ENCODE measurements around the gene STXBP5.

DNA sequence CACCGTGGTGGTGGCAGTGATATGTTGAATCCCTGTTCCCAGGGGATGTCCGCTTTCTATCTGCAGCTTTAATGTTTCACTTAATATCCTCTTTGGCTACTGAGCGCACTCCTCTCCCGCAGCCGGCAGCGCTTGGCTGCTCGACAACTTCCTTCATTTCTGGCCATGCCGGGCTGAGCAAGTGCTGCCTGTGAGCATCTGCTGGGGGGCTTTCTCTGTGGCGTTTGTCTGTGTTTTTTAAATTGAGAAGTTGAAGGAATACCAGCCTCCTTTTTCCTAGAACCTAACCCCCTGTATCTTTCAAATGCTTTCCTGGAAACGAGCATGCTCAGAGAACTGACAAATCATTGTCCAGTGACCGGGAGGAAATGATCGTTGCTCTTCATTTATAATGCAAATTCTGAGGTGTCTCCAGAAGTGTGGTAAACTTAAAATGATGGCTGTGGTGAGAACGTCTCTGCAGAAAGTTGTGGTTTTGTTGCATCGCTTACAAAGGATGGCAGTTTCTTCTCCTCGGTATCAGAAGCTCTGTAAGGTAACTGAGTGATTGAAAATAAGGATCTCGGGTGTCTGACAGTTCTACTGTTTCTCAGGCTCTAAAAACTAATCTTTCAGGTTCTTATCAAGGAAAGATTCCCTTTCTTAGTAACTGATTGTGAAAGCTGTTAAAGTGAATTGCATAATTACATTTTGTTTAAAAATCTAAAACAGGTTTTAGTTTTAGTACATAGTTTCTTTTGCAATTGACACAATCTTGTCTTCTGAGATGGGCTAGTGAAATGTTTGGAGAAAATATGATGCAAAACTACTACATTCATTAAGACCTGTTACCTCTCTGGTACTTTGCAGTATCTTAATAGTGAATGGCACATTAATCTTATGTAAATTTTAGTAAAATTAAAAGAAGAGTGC, 298.2 kb downstream of the UTRN start:
- PRO-cap, result no peak
- CAGE, long polyA plus RNA, result no peak

DNA sequence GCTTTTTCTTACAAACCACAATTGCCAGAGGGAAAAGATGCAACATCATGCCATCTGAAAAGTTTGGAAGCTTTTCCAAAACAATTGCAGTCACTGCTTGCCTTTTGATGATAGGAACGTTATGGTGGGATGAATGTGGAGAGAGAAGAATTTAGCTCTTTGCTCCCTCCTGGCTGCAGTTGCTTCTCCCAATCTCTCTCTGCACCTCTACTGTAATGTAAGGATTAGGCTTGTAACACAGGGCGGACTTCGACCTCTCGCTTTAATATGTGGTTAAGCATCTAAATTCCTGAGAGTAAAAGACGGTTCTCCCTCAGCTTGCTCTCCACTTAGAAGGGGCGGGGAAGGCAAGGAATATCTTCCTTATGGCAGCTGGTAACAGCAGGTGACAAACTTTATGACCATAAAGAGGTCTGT, 376.1 kb downstream of the UTRN start:
- PRO-cap, result no peak
- CAGE, long polyA plus RNA, result no peak

GRCh38 chr6:144921398-144921830, 636.3 kb downstream of the UTRN start:
- PRO-cap, result no peak
- CAGE, long polyA plus RNA, result no peak

GRCh38 chr6:145736749-145737111, 1.4 kb upstream of the EPM2A start:
- PRO-cap, result no peak
- CAGE, long polyA plus RNA, result no peak

- PRO-cap, result no peak
- CAGE, long polyA plus RNA, result no peak
Observed at GRCh38 chr6:145815465-145815759, 817 bp upstream of the FBXO30 start.

DNA sequence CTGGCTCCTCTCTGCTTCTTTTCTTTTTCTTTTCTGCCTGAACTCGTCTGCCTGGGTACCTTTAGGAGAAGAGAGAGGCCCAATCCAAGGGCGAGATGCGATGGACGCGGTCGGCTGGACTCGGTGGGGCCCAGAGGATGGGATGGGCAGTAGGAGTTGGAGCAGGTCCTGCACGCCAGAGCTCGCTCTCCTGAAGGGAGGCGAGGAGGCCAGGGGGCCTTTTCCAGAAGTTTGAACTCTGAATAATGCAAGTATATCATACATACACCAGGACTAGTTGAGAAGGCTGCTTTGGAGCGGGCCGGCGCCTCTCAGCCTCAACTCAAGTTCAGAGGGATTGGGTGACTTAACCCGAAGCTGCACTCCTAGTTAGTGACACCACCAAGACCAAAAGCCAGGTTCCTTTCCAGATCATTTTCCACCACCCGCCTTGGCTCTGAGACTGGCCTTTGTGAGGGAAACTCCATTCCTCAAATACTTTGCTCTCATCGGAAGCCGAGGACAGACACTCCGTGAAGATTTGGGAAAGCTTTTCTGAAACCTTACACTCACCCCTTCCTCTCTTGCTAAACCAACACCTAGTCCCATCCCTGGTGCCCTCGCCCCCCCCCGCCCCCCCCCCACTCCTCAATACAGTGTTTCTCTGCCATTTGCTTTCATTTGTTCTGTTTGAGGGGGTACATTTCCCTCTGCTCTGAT, 684 bp downstream of the RAB32 start:
- PRO-cap, result no peak
- CAGE, long polyA plus RNA, result no peak

- PRO-cap, result no peak
- CAGE, long polyA plus RNA, result no peak
Observed at GRCh38 chr6:146545643-146545988, 2.0 kb downstream of the RAB32 start.

DNA sequence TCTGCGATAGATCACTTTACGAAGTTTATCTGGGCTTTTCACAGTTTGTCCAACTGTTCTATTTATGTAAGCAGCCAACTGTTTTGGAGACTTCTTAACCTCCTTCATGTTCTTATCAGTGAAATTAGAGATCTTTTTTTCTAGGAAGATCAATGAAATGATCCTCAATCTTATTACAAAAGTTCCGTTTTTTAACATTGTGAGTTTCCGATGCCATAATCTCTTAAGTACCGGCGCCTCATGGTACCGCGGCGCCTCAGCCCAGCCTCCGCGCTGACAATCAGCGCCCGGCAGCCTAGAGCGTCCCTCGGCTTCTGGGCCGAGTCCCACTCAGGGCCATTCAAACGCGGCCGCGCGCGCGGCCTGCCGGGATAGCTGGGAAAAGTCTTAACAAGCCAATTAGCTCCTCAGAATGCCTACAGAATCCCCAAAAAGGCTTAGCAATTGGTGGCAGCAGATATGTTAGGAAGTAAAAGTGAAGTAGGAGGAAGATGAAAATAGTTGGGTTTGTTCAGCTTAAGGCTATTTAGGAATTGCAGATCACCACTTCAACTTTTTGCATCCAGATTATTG, 204.8 kb downstream of the ADGB start:
- PRO-cap, result no peak
- CAGE, long polyA plus RNA, result no peak

GRCh38 chr6:146856819-146857968, 258.4 kb downstream of the ADGB start:
- PRO-cap, result no peak
- CAGE, long polyA plus RNA, result no peak

- PRO-cap, result no peak
- CAGE, long polyA plus RNA, result no peak
Observed at GRCh38 chr6:146883703-146884157, 285.0 kb downstream of the ADGB start.

- PRO-cap, result no peak
- CAGE, long polyA plus RNA, result no peak
Observed at GRCh38 chr6:146884158-146885284, 285.7 kb downstream of the ADGB start.

DNA sequence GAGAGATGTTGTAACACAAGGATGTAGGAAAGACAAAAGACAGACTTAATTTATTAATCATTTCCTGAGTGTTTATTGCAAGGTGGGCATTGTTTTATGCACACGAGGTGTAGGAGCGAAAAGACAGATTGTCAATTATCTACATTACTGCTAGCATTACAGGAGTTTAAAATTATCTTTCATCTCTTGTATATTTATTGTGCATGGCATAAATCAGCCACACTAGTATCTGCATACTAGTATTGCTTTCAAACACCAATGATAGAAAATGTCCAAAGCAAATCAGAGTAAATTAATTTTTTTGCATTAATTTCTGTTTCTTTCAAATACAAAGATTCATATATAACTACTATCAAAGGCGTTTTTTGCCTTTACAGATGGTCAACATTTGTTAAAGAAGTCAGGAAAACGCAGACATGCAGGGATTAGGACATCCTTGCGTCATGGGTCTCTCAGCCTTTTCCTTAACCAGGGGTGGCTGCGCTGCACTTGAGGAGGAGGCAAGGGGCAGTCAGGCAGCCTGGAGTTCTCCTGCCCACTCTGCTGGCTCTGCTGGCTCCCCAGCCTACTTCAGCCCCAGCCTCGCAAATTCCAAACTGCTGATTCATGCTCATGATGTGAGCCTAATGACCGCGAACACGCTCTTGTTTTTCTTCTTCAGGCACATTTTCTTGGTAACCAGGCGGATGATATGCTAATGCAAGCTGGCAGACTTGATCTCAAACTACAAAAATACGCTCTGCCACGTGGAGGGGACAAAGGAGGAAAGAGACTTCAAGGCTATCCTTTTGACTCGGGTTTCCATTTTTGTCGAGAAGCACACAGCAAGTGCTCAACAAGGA, 290.5 kb upstream of the STXBP5 start:
- PRO-cap, result no peak
- CAGE, long polyA plus RNA, result no peak

GRCh38 chr6:147202267-147203348, 1.6 kb upstream of the STXBP5 start:
- PRO-cap, result bidirectional peak, plus-strand start at chr6:147202689, minus-strand start at chr6:147202495; bidirectional peak, plus-strand start at chr6:147202909, minus-strand start at chr6:147202852; bidirectional peak, plus-strand start at chr6:147203163, minus-strand start at chr6:147203049
- CAGE, long polyA plus RNA, result no peak

GRCh38 chr6:147204058-147204458, at the start of gene STXBP5:
STXBP5 (plus strand) TSS chr6:147204417.
- PRO-cap, result bidirectional peak, plus-strand start at chr6:147204382, minus-strand start at chr6:147204308
- CAGE, long polyA plus RNA, result no peak

GRCh38 chr6:147211423-147211838, 7.2 kb downstream of the STXBP5 start:
- PRO-cap, result no peak
- CAGE, long polyA plus RNA, result no peak

DNA sequence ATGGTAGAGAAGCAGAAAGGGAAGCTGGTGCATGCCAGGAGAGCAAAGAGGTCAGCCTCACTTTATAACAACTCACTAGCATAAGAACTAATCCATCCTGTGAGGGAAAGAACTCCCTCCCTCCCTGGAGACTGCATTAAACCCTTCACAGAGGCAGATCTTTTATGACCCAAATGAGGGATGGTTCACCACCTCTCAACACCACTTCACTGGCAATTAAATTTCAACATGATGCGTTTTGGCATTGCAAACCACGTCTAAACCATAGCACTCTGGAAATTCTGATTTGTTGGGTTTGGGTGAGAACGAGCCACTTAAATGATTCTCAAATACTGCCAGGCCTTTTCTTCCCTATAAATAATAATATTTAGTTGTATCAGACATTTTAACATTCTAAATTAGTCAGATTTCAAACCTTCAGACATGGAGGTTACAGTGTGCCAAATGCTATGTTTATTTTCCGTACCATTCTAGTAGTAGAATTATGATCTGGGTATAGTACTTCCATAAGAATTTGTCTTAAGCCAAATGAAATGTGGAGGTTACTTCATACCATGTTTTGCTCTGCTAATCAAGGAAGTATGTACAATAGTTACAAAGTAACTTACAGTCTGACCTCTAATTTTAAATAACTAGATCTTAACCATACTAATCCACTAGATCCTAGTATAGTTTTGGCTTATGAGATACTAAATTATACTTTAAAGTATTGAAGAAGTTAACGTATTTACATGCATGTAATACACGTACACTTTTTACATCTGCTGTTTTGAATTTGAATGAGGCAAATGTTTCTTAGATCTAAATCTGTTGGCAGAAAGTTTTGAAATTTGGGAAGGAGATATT, 34.3 kb downstream of the STXBP5 start:
- PRO-cap, result no peak
- CAGE, long polyA plus RNA, result no peak

- PRO-cap, result no peak
- CAGE, long polyA plus RNA, result no peak
Observed at GRCh38 chr6:147259261-147259643, 55.0 kb downstream of the STXBP5 start.

DNA sequence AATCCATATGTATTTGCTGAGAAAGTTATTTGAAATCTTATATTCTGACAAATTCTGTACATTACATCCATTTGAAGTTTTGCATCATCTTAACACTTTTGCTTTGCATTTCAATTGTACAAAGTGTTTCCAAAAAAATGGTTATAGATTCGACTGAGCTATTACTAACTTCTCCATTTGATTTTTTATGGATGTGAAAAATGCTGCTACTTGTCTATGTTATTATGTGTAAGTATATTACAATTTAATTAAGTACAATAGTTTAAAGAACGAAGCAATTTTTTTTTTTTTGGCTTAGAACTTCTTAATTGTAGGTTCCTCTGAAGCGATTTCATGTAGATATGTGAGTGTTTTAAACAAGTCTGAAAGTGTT, 121.0 kb upstream of the SAMD5 start:
- PRO-cap, result no peak
- CAGE, long polyA plus RNA, result no peak

- PRO-cap, result no peak
- CAGE, long polyA plus RNA, result no peak
Observed at GRCh38 chr6:147514925-147515264, 6.4 kb downstream of the SAMD5 start.

DNA sequence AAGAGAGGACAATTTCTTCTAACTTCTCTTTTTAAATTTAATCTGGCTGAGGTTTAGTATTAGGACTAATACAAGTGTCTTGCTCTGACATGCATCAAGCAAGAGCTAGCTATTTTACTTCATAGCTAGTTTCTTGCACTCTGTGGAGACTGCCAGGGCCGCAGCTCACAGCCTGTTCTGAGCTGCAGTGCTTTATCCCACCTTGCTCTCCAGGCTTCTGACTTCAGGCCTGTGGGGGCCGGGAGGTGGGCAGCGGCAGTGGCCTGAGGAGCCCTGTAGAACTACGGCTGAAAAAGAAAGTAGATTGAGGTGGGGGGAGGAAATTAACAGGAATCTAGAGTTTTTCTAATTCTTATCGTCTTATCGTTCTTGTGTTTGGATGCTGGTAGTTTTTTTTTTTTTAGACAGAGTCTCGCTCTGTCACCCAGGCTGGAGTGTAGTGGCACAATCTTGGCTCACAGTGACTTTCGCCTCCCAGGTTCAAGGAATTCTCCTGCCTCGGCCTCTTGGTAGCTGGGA, 56.6 kb downstream of the SAMD5 start:
- PRO-cap, result no peak
- CAGE, long polyA plus RNA, result no peak

All from B cell (primary cell).